Transverse colon (tissue), 4 donors: ENCODE results near the gene SMNDC1.

- PRO-cap = no peak
- RAMPAGE, long total RNA, 4 experiments = no peak in any of the 4 experiments
Measured at GRCh38 chr10:109699801-109700204, 223.5 kb downstream of the XPNPEP1 start.

DNA sequence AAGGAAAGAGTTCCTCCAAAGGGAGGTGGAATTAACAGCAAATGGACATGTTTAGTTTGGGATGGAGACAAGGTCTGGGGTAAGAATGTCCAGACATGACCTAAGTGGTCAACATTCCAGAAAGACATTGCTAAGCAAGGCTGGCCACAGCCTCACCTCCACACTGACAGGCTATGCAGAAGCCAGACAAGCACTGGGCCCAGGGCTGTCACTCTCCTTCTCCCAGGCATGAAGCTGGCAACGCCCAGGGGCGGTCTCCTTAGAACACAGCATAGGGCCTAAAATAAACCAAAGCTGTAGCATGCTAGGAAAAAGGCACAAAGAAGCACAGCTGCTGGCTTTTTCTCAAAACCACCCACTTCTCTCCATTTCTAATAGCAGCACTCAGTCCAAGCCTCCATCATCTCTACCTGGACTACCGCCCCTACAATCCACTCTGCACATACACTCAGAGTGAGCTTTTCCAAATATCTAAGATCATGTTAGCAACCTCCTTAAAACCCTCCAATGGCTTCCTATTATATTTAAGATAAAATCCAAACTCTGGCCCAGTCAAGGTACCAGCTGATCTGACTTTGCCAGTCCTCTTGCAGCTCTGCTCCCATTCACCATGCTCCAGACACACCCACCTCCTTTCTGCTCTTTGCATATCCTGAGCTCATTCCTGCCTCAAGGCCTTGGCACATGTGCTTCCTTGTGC lies 27.8 kb downstream of the XPNPEP1 start:
- PRO-cap = no peak
- RAMPAGE, long total RNA, 4 experiments = no peak in any of the 4 experiments

GRCh38 chr10:110005693-110006383 lies 1.9 kb upstream of the ADD3 start:
- PRO-cap = unidirectional peak, plus-strand start at chr10:110005968
- RAMPAGE, long total RNA, 4 experiments = start-site peak on the plus strand in 2 of 4 experiments, at chr10:110005955-110005974 at its widest, 28 to 64 reads per replicate

GRCh38 chr10:110226785-110226919 lies 19.2 kb downstream of the MXI1 start:
- PRO-cap = no peak
- RAMPAGE, long total RNA, 4 experiments = no peak in any of the 4 experiments

- PRO-cap = no peak
- RAMPAGE, long total RNA, 4 experiments = start-site peak on the plus strand in 2 of 4 experiments, at chr10:110227071-110227438 at its widest, 39 to 43 reads per replicate
Measured at GRCh38 chr10:110226920-110227931, 19.8 kb downstream of the MXI1 start.

DNA sequence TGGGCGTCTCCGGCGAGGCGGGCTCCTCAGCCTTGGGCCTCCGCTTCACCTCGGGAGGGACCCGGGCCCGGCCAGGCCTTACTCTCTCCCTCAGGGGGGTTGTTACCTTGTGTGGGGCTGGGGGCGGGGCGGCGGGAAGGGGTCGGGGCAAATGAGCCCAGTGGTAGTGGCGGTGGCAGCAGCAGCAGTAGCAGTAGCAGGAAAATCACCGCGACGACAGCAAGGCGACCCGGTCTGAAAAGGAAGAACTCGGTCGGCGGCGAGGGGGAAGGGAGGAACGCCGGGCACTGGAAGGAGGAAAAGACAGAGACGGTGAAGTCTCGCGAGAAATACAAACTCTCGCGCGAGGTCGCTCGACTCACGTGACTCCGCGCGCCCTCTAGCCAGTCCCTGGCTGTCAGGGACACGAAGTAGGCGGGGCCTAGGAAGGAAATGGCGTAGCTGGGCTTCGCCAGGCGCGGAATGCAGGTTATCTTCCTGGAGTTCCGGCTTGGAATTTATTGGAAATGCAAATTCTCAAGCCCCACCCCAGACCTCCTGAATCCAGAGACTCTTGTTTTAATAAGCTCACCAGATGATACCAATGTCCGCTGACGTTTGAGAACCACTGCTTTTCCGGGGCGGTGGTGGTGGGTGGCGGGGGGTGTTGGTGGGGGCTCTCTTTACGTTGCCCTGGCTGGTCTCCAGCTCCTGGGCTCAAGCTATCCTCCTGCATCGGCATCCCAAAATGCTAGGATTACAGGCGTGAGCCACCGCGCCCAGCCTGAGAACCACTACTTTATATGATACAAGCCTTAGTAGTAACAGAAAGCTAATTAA lies at the start of gene SMNDC1:
TSS of gene SMNDC1 (minus strand) at position 279 of the 819 bp plus-strand sequence.
- PRO-cap = bidirectional peak, plus-strand start at position 413 of the sequence, minus-strand start at position 289 of the sequence
- RAMPAGE, long total RNA, 4 experiments = start-site peak on the minus strand in 2 of 4 experiments, centred at positions 220 to 273 of the sequence, 25 to 34 reads per replicate

- PRO-cap = bidirectional peak, plus-strand start at chr10:110393090, minus-strand start at chr10:110392968
- RAMPAGE, long total RNA, 4 experiments = no peak in any of the 4 experiments
Measured at GRCh38 chr10:110392655-110393469, 88.1 kb upstream of the SMNDC1 start.

DNA sequence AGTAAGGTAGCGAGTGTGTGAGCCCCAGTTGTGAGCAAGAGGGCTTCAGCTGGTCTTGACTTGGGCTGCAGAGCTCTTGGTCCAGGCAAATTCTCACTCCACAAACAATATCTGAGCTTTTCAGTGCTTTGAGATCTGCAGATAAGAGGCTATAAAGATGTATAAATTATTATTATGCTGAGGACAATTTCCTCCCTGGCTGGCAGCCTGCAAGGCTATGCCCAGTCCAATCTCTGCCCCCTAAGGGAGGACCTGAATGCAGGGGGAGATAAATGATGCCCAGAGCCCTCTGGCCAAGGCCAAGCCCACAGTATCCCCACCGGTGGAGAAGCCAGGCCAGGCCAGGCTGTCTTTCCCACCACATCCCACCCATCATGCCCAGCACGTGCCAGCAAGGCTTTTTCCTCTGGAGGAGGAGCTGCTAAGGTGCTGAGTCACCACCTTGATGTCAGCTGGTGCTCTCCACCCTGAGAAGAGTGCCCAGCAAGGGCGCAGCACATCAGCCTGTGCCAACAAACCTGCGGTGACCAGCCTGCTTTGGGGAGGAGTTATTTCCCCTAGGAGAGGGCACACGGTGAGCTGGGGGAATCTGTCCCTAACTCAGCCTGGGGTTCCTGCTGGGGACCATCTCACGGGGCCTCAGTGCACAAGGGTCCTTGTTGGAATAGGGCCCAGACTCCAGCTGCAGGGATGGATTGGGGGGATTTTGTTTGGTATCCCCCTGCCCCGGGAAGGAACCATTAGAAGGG lies 80.4 kb upstream of the DUSP5 start:
- PRO-cap = unidirectional peak, plus-strand start at position 515 of the sequence
- RAMPAGE, long total RNA, 4 experiments = no peak in any of the 4 experiments

DNA sequence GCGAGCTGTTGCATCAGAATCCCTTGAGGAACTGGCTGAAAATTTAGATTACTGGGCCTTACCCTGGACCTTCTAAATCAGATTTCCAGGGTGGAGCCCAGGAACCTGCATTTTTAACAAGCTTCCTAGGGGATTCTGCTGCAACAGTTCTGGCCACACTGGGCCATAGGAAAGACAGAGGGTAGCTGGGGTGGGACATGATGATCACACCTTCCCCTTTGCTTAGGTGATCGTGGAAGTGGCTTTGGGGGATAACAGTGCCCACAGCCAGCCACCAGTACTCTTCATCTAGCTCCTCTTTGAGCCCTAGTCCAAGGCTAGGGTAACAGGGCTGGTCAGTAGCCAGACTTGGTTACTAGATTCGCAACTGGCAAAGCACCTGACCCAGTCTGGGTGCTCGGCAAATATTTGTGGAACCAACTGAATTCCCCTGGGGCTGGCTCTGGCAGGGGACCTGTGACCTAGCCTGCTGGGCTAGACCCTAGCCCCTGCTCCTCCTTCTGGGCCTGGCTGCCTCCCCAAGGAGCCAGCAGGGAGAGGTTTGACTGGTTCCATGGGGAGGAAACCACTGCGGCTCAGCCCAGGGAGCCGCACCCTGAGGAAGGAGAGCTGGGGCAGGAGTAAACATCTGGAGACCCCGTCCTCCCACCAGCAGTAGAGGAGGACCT lies 67.0 kb upstream of the DUSP5 start:
- PRO-cap = no peak
- RAMPAGE, long total RNA, 4 experiments = no peak in any of the 4 experiments

GRCh38 chr10:110511948-110512689 lies 14.4 kb downstream of the DUSP5 start:
- PRO-cap = no peak
- RAMPAGE, long total RNA, 4 experiments = no peak in any of the 4 experiments

DNA sequence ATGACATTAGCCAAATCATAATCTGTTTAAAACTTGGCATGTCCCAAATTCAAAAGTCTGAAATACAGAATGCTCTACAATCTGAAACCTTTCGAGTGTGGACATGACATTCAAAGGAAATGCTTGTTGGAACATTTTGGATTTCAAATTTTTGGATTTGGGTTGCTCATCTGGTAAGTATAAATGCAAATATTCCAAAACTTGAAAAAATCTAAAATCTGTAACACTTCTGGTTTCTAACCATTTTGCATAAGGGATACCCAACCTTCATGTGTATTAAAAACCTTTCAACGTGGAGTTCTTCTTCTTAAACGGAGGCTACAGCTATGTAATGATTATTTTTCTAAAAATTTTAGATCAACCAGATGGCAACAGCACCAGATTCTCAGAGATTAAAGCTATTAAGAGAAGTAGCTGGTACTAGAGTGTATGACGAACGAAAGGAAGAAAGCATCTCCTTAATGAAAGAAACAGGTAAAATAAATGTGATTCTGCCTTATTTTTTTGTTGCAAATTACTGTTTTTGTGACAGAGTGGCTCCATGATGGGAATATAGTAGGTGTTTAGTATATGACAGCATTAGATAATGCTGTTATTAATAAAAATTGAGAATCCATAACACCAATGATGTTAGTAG lies 13.2 kb downstream of the SMC3 start:
- PRO-cap = no peak
- RAMPAGE, long total RNA, 4 experiments = no peak in any of the 4 experiments

DNA sequence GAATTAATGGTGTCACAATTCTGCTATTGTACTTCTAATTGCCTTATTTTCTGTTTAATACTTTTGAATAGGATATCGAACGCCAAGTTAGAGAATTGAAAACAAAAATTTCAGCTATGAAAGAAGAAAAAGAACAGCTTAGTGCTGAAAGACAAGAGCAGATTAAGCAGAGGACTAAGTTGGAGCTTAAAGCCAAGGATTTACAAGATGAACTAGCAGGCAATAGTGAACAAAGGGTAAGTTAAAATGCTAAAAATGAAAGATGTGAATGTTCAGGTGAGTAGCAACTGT lies 15.8 kb downstream of the SMC3 start:
- PRO-cap = no peak
- RAMPAGE, long total RNA, 4 experiments = no peak in any of the 4 experiments

GRCh38 chr10:110685028-110685817 lies 41.1 kb downstream of the RBM20 start:
- PRO-cap = no peak
- RAMPAGE, long total RNA, 4 experiments = no peak in any of the 4 experiments

- PRO-cap = bidirectional peak, plus-strand start at chr10:110758440, minus-strand start at chr10:110758334
- RAMPAGE, long total RNA, 4 experiments = start-site peak on the plus strand in 1 of 4 experiments, at chr10:110758524-110758536 at its widest, 5 reads per replicate
Measured at GRCh38 chr10:110758181-110759412, 113.1 kb upstream of the PDCD4 start.

DNA sequence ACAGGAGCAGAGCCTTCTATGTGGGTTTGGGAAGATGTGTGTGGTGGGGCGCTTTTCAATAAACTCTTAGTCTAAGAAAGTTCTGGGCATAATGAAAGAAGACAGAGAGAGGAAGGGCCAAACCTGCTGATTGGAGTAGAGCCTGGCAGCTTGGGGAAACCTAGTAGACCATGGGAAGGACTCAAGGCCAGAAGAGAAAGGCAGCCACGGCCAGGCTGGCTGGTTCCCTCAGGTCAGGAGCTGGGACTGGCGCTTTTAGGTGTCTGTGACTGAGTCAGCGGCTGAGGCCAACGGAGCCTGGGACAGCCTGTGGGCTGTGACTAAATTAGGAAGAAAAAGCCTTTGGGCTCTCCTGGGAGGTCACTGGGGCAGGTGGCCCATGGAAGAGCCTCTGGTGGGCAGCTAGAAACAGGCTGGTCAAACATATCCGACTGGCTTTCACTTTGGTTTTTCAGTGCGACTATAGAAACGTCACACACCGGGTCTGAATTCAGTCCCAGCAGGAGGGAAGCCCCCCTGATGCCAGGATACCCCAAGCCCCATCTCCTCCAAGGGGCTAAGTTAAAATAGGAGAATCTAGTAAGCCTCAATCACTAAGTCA lies 108.9 kb upstream of the PDCD4 start:
- PRO-cap = no peak
- RAMPAGE, long total RNA, 4 experiments = no peak in any of the 4 experiments

GRCh38 chr10:110884095-110885007 lies 12.6 kb downstream of the PDCD4 start:
- PRO-cap = no peak
- RAMPAGE, long total RNA, 4 experiments = start-site peak on the plus strand in 1 of 4 experiments, at chr10:110884215-110884412 at its widest, 74 reads per replicate

GRCh38 chr10:110903127-110903862 lies 15.7 kb downstream of the BBIP1 start:
- PRO-cap = no peak
- RAMPAGE, long total RNA, 4 experiments = no peak in any of the 4 experiments

DNA sequence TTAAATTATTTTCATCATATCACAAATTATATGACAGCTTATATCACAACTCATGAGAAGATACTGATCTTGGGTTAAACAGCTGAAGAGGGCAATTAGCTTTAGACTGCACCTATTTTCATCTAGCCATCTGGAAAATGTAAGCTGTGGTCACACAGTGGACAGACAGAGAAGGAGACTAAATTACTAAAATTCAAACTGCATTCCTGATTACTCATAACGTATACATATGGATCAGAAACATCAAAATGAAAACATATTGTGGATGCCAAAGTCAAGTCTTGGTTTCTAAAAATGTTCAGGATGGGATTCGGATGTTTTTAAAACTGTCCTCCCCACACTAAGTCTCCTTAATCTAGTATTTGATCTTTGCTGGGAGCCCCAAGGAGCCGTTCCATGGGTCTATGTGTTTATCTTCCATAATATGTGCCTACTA lies 6.6 kb downstream of the BBIP1 start:
- PRO-cap = no peak
- RAMPAGE, long total RNA, 4 experiments = no peak in any of the 4 experiments

GRCh38 chr10:110918011-110919082 lies 633 bp downstream of the BBIP1 start:
- PRO-cap = bidirectional peak, plus-strand start at chr10:110918745, minus-strand start at chr10:110918508
- RAMPAGE, long total RNA, 4 experiments = no peak in any of the 4 experiments

GRCh38 chr10:111076073-111076656 lies 664 bp upstream of the ADRA2A start:
- PRO-cap = no peak
- RAMPAGE, long total RNA, 4 experiments = no peak in any of the 4 experiments